Cardiac septum (tissue), 1 donor: Measurements from ENCODE around the genes PSMB6, SCIMP, RABEP1 and AIPL1.

DNA sequence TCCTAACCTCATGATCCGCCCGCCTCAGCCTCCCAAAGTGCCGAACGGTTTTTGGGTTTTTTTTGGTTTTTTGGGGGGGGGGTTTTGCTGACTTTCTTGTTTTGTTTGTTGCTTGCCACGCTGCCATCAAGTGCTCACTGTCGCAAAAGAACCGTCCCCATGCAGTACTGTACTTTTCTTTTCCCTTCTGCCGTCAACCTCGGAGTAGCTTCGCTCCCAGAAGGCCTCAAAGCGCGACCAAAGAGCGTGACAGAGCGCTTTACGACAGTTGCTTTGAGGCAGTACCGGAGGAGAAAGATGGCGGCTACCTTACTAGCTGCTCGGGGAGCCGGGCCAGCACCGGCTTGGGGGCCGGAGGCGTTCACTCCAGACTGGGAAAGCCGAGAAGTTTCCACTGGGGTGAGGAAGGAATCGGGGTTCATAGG, at the start of gene PSMB6:
Gene PSMB6, plus strand, starts transcription at position 267 of the 425 bp plus-strand sequence.
- PRO-cap: bidirectional peak, plus-strand start at position 267 of the sequence, minus-strand start at position 169 of the sequence

GRCh38 chr17:4815556-4816135, 8.7 kb downstream of the PLD2 start:
- PRO-cap: no peak

DNA sequence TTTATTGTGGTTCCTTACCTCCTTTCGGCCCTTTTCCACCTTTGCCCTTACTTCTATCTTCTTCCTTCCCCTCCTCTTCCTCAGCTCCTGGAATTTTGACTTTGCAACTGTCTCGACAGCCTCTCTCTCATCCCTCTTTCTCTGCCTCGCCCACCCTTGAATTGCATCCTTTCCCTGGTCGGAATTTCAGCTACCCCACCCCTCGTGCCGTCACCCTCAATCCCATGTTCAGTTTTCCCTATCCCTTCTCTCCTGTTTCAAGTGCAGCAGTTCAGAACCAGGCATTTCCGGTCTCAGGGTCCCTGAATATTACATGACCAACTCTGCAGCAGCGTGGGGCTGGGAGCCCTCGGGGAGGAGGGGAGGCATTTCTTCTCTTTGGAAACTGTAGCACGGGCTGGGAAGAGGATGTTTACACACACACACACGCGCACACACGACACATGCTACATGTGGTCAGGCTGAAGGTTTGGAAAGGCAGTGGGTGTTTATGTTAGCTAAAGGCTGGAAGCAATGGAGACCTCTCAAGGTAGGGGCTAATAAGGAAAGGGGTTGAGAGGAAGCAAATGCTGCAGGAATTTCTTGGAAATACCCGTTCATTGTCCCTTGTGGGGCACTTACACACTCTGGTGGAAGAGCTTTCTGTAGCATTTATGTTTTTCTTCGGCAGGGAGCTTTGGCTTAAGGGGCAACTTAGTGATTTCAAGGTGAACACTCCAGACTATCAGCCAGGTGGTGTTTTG, 1.0 kb downstream of the MINK1 start:
- PRO-cap: no peak

DNA sequence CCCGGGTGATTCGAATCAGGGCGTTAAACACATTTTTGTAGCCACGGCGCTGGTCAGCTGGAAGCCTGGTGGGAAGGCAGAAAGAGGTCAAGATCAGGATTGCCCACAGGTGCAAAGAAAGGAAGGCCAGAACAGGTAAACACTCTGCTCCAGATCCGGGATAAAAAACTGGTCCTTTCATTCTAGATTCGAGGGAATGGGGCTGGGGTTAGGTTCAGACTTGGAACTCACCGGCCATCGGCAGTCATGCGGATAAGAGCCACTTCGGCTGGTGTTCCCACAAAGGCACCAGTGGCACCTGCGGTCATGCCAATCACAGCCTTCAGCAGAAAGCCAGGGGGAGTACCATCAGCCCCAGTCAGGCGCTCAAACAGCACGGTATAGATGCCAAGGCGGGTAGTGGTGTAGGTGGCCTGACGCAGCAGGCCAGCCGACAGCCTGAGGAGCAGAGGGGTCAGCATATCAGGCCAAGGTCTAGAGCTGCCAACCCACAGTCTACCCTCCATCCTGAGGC, 1.3 kb downstream of the SLC25A11 start:
- PRO-cap: no peak

- PRO-cap: no peak
These were observed 737 bp downstream of the RNF167 start for GRCh38 chr17:4940848-4941162.

DNA sequence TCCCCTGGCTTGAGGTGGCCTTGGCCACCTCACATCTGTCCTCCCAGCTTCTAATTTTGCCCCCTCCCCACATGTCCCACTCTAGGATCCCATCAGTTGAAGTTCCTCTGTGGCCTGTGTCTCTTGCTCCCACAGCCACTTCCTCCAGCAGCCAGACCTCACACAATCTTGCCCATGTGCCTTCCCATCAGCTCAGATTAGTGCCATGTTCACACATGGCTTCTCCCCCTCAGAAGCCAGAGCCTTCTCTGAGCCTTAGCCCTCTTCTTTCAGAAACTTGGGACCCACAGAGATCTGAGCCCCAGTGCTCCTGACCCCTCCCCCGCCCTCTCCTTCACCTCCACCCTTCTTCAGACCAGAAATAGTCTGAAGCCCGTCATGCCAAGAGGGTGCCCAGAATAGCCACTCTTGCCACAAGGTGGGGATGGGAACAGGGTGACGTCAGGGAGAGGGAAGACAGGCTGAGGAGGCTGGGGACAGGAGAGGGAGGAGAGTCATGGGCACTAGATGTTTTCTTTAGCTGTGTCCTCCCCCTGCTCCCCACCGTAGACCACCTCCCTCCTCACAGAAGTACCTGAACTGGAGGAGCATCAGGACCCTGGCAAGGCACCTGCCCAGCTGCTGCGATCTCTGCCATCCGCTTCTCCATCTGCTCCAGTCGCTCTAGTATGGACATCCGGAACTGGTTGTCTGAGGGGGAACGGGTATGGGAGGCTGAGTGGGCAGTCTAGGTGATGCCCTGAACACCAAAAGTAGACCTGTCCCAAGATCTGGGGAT, 6.4 kb upstream of the SPAG7 start:
- PRO-cap: bidirectional peak, plus-strand start at position 482 of the sequence, minus-strand start at position 335 of the sequence

DNA sequence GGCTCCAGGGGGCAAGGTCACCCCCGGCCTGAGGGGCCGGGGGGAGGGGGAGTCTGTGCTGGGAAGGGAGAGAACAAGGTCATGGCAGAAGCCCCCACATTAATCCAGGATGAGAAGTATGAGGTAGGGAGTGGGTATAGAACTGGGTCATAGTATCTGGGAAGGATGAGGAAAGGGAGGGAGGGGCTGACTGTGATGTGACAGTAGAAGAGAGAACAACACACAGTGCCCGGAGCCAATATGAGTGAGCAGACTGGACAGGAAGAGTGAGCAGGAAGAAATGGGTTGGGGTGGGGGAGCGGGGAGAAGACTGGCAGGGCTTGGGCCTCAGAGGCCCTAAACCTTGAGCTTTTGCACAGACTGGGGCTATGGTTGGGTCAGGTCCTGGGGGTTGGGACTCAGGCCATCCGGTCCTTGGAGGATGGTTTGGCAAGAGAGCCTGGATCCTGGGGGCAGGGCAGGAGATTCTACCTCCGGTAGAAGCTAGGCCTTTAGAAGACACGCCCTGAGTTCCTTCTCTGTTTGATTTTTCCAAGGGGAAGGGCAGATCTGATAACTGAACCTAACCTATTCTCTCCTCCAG, 1.2 kb downstream of the CAMTA2 start:
- PRO-cap: unidirectional peak, plus-strand start at position 238 of the sequence

GRCh38 chr17:4989377-4989840, 1.9 kb upstream of the CAMTA2 start:
- PRO-cap: no peak

GRCh38 chr17:4999969-5000896, 2.5 kb downstream of the KIF1C start:
- PRO-cap: bidirectional peak, plus-strand start at chr17:5000635, minus-strand start at chr17:5000434

GRCh38 chr17:5023354-5024679, 11.4 kb downstream of the SLC52A1 start:
- PRO-cap: no peak

- PRO-cap: no peak
These were observed 12.7 kb downstream of the USP6 start for GRCh38 chr17:5128535-5128900.

DNA sequence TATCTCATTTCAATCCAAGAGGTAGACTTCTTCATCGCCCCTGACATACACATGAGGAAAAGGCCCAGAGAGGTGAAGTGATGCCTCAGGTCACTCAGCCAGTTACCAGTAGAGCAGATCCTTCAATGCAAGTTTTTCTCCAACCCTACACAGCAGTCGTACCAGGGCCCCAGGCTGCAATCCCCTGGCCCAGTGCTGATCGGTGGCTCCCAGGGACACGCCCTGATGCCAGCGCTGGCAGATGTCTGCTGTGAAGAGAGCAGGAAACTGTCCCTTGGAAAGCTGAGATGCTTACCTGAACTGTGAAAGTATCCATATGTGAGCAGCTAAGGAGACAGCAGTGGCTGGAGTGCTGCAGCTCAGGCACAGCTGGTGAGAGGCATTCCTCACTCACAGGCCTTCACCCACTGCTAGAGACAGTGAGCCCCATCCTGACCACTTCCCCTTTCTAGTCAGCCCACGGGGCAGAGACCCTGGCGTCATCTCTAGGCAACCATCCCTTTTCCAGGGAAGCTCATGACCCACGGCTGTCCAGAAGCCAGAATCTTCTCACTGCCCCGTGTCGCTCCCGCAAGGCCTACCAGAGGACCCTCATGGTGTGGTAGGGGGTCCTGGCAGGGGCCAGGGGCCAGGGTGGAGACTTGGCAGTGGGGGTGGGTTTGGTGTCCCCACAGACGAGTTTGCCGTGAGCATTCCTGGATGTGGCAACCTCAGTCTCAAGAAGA, at the start of gene SCIMP:
Gene SCIMP, minus strand, starts transcription at position 421 of the 725 bp plus-strand sequence.
- PRO-cap: no peak

DNA sequence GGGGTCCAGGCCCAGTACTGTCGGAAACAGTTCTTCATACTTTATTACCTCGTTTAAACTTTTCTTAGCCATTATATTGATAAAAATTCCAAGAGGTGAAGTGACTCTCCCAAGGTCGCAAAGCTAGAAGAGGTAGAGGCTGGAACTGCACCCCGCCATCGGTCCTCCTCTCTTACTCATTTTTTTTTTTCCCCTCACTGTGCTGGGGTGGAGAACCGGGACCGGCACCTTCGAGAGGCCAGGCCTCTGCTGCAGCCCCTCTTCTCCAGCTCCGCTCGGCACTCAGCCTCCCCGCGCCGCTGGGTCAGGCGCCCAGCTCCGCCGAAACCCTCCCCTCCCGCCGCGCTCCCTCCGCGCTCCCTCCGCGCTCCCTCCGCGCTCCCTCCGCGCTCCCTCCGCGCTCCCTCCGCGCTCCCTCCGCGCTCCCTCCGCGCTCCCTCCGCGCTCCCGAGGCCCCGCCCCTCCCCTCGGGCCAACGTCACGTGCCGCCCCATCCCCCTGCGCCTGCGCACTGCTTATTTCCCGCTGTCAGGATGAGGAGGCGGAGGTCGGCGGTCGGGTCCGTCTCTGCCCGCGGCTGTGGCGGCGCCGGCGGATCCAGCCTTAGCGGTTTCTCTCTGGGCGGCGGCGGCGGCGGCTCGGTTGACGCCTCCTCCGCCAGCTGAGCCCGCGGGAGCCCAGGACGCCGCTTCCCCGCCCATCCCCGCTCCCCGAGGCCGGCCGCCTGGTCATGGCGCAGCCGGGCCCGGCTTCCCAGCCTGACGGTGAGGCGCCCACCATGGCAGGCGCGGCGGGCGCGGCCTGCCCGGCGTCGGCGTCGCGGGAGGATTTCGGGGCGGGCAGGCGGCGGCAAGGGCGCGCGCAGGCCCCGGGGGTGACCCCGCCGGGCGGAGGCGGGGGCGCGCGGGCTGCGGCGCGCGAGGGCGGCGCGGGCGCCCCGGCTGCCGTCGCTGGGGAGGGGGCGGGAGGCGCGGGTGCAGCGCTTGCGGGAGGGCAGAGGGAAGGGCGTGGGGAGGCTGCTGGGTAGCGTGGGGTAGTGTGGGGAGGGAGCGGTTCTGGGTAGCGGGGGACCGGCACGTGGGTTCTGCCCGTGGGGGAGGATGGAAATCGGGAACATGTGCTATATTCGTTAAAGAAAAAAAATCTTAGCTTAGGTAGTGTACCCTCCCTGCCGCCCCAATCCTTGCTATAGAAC, at the start of gene RABEP1:
Gene RABEP1, plus strand, starts transcription at position 528 of the 1,195 bp plus-strand sequence.
- PRO-cap: bidirectional peak, plus-strand start at position 528 of the sequence, minus-strand start at position 320 of the sequence

DNA sequence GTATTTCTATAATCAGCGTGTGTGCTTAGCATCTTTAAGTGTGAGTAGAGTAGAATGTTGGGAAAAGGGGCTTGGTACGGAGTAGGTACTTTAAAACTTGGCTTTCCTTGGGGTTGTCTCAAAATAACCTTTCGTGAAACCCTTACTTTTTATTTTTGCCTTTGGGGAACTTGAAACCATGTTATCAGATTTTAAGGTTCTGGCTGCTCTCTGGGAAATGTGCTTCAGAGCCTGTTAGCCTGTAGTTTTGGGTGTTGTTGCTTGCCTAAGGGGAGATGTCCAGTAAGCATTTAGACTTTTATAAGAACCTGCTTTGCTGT, 1.4 kb downstream of the RABEP1 start:
- PRO-cap: no peak

- PRO-cap: no peak
These were observed 56.7 kb downstream of the NUP88 start for GRCh38 chr17:5362822-5363139.

DNA sequence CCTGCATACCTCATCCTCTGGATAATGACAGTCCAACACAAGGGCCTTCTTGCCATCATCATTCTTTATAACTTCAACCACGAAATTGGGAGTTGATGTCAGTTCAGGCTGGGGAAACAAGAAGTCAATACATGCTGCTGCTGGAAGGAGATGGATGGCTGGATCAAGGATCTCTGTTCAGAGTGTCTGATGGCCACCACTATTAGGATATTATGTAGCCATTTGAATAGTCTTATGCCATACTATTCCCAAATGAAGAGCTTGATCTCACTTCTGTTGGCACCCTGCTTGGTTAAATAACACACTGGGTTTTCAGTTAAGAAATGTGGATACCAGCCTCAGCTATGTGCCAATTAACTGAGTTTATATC, 5.3 kb downstream of the C1QBP start:
- PRO-cap: no peak

- PRO-cap: no peak
These were observed at the start of gene AIPL1 for GRCh38 chr17:6434922-6435239. AIPL1 (minus strand) TSS chr17:6435121.

GRCh38 chr17:6582950-6584090, 27.0 kb upstream of the PITPNM3 start:
- PRO-cap: no peak

- PRO-cap: unidirectional peak, minus-strand start at chr17:6657258
These were observed 5.7 kb downstream of the C17orf100 start for GRCh38 chr17:6656885-6658075.

GRCh38 chr17:6691499-6692060, 21.6 kb downstream of the SLC13A5 start:
- PRO-cap: no peak